NT2/D1 (cell line): ENCODE data around the genes AKR1C8 and CALML5.

DNA sequence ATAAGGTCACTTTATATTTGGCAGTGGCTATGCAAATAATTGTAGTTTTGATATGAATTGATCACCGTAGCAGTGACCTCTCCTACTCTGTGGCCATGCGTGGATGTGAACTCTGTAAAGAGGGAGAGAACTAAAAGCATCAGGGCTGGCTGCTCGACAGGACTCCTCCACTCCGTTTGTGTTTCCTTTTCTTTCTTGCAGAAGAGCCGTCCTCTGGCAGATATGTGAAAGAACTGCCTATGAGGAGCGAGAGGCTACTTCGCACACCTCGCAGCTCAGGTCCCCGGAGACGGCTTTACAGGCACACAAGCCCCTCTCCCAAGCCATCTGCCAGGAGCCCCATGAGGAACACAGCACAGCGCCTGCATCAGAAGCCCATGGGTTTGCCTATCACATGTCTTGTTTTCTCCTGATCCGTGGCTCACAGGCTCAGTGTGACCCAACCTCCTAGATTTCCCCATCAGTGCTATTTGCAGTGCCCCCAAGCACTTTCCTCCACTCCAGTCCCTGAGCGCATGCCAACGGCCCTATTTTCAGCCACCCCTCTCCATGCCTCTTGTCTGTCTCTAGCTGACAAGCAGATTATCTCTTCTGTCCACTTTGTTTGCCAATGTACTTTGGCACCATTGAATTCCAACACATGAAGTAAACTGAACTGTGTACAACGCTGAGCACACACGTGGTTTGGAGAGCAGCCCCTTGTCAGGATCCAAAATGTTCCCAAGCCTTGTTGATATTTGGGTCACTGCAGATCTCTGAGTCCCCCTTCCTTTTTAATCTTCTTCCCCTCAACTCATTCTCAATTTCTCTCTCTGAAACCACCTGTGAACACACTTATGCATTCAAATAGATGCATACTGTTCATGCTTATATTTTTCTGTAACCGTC, 164.3 kb upstream of the AKR1E2 start:
- RRBS, 2 experiments, result no CpG with 5 or more reads among the region's 17 CpGs

GRCh38 chr10:4662433-4662898, 163.5 kb upstream of the AKR1E2 start:
- RRBS, 2 experiments, result no CpG with 5 or more reads among the region's 6 CpGs

DNA sequence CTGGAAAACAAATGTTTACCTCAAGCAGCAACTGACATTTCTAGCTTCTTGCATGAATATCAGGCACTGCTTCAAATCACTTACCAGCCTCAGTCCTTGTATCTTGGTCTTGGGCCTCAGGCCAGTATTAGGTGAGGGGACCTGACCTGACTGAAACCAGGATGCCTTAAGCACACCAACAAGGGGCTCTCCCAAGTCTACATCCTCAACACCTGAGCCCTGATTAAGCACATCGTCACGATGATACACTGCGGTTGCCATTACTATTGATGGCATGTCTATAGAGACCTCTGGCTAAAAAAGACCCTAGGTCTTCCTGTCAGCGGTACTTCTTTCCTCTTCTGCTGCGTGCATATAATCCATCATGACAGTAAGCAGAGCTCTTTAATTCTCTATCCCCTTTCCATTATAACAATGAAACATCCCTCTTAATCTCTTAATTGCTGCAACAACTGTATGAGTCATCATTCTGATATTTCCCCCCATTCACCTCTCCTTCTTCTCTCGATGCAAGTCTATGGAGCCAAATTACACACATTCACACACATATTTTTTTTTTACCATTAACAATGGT, 45.4 kb upstream of the AKR1E2 start:
- RRBS, 2 experiments, result no CpG with 5 or more reads among the region's 6 CpGs

- RRBS, 2 experiments, result no CpG with 5 or more reads among the region's 6 CpGs
Measured at GRCh38 chr10:4848356-4848928, 22.4 kb downstream of the AKR1E2 start.

DNA sequence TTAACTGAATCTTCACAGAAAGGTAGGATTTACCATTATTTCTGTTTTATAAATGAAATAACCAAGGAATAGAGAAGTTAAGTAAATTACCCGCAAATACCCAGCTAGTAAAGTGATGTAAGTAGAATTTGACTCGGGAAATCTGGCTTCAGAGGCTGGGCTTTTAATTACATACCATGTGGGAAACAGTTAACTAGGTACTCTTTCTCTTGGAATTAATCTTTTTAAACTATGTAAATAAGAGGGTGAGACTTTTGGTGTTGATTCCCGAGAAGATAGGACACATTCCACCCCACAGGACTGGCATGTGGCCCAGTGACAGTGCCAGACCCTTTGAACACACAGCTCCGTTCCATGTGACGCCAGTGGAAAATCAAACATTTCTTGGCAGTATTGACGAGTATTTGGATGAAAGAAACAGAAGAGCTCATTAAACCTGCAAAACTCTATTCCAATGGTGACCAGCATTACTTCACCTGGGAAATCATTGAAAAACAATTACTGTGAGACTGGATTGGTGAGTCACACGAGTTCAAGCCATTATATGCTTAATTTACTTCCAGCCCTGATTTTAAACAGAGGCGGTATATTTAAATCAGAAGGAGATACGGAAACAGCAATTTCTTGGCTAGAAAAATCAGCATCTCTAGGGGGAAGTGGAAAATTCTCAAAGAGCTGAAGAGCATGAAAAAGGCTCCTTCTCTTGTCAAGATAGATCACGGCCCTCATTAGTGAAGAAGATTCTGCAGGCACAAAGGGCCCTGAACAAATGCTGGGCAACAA, 25.8 kb downstream of the AKR1E2 start:
- RRBS, 2 experiments, result no CpG with 5 or more reads among the region's 10 CpGs

GRCh38 chr10:4902372-4903147, 60.7 kb upstream of the AKR1C1 start:
- RRBS, 2 experiments, result no CpG with 5 or more reads among the region's 12 CpGs

DNA sequence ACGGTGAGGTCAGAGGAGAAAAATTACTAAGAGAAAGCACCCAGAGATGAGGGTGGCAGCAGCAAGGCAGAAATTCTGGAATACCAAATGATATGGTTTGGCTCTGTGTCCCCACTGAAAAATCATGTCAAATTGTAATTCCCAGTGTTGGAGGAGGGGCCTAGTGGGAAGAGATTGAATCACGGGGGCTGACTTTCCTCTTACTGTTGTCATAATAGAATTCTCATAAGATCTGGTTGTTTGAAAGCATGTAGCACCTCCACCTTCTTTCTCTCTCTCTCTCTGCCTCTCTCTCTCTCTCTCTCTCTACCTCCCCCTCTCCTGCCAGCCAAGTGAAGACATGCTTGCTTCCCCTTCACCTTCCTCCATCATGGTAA, 19.3 kb upstream of the AKR1C1 start:
- RRBS, 2 experiments, result no CpG with 5 or more reads among the region's 2 CpGs

DNA sequence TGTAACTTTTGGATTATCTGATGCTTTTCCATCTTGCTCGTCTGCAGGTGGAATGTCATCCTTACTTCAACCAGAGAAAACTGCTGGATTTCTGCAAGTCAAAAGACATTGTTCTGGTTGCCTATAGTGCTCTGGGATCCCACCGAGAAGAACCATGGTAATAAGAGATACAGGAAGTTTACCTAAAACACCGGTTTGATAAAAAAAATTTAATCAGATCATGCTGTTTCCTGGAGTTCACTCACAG, 8.9 kb downstream of the AKR1C1 start:
- RRBS, 2 experiments, result no CpG with 5 or more reads among the region's 3 CpGs

DNA sequence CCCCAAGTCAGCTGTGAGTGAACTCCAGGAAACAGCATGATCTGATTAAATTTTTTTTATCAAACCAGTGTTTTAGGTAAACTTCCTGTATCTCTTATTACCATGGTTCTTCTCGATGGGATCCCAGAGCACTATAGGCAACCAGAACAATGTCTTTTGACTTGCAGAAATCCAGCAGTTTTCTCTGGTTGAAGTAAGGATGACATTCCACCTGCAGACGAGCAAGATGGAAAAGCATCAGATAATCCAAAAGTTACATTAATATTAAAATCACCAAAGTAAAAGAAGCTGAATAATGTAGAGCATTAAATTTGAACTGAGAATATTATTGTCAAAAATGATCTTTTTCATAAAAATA, 8.0 kb downstream of the AKR1C2 start:
- RRBS, 2 experiments, result no CpG with 5 or more reads among the region's 2 CpGs

DNA sequence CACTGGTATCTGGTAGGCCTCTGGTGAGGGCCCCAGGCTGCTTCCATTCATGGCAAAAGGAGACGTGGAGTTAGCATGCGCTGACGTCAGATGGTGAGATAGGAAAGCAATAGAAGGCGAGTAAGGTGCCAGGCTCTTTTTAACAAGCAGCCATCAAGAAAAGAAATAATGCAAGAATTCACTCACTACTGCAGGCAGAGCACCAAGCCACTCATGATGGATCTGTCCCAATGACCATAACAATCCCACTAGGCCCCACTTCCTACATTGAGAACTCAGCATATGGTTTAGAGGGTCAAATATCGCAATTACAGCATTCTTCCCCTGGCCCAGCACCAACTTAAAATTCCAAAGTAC, 37.9 kb downstream of the AKR1C8 start:
- RRBS, 2 experiments, result no CpG with 5 or more reads among the region's 5 CpGs

- RRBS, 2 experiments, result no CpG with 5 or more reads among the region's 2 CpGs
Measured at GRCh38 chr10:5147417-5147704, 37.6 kb downstream of the AKR1C8 start.

DNA sequence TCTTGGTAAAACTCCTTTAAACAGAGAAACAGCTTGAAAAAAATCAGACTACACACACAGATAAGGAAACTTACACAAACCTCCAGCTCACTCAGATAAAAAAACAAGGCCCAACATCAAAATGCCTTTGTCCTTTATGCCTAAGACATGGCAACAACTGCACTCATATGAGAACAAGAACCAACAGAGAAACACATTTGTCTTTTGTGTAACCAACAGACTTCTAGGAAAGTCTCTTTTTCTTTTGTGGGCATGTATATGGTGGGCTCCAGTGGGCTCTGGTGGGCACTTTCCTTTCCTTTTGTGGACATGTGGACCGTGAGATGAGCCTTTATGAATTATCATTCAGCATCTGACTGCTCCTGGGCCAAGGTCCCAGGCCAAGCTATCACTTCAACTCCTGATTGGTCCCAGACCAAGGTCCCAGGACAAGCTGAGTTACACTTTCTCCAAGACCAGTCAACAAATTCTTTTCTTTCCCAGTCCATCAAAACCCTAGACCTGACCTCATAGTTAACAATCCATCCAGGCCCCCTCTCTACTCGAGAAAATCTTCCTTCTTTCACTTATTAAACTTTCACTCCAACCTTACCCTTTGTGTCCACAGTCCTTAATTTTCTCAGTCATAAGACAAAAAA, 1.1 kb downstream of the AKR1C8 start:
- RRBS, 2 experiments, result no CpG with 5 or more reads among the region's 2 CpGs

DNA sequence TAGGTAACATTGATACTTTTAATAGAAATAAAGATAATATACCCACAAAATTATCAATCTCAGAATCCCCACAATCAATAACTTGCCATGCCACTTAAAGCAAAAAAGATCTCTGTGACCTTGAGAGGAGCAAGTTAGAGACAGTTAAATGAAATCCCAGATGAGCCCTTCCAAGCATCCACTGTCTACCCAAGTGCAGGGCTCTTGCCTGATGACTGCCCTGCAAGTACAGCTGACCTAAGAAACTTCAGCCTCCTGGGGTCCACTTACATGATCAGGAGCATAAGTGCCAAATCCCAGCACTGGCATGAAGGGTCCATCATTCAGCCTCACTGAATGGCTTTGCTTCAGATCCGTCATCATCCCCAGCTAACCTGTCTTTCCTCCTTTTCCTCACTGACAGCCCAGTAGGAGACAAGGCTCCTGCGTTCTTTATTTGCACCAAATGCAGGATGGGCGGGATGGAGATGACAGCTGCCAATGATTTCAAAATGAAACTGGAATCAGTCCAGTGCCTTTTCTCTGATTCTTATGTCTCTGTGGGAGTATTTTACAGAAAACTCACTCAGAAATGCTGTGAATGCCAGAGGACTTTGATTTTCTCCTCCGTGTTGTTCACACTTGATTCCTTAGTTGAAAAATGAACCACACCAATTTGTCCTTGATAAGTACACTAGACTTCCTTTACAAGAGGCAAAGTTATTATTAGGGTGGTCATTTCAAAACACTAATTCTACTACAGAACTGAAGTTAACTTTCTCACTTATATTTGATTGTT, at the start of gene AKR1C8:
AKR1C8 (minus strand) TSS at position 409 of the 778 bp plus-strand sequence.
- RRBS, 2 experiments, result no CpG with 5 or more reads among the region's 4 CpGs

GRCh38 chr10:5416875-5417512, 4.6 kb downstream of the NET1 start:
- RRBS, 2 experiments, result no CpG with 5 or more reads among the region's 16 CpGs

DNA sequence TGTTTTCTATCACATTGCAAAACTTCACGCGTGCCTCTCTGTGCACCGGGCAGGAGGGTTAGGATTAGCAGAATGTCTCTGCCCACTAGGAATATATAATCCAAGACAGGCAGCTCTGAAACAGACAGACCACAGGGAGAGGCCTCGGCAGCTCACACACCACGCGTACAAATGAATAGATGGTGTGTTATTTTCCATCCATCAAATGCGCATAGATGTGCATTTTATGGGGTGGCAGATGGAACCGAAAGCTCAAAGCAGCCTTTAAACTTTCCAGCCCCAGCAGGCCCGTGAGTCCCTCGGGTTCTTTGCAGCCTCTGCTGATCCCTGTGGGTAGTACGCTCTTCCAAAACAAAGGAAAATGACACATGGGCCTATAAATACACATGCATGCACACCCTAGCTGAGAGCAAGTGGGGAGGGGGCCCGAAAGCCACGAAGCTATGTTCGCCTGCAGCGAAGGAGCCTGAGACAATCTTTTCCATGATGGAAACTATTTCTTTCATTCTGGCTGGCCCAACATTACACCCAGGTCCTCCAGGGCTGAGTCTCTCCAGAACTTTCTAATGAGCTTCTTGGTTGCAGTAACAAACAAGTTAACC, 32.3 kb downstream of the CALML5 start:
- RRBS, 2 experiments, result no CpG with 5 or more reads among the region's 15 CpGs

DNA sequence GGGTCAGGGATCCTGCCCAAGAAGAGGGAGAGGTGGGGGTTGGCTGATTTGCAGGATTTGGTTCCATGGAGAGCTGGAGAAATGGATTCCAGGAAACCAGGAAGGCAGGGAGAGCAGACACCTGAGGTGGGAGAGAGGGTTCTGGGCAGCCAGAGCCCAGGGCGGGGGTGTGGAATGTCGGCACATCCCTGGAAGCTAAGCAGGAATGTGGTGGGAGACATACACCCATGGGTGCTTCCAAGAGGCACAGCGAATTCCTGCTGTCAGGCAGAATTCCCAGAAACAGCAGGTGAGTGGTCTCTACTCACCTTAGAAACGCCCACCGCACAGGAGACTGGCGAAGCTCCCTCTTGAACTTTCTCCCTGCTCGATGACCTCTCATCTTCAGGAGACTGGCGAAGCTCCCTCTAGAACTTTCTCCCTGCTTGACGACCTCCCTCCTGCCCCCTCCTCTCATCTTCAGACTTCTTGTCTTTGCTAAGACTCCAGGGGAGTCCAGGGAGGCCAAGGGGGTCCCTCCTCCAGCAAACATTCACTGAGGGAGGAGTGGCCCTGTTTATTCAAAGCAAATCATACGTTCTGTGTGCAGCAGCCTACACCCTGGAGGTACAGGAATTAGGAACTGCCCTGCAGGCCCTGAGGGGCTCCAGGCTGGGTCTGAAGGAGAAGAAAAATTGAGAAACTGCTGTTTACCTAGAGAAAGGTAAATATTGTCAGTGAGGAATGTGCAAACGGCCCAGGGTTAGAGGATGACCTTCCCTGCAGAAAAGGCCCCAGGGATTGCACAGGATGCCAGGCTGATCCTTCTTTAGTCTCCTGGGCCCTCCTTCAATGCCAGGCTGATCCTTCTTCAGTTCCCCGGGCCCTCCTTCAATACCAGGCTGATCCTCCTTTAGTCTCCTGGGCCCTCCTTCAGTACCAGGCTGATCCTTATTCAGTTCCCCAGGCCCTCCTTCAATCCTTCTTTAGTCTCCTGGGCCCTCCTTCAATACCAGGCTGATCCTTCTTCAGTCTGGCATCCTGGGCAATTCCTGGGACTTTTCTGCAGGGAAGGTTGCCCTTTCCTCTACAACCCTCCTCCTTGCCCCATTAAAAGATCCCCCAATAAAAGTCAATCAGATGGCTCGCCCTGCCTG, 5.8 kb downstream of the CALML5 start:
- RRBS, 2 experiments, result no CpG with 5 or more reads among the region's 13 CpGs

GRCh38 chr10:5498667-5499826, at the start of gene CALML5:
Gene CALML5 (minus strand): TSS chr10:5499570.
- RRBS, 2 experiments, result 85 to 93% methylated on average over 12 to 13 of the region's 72 CpGs

- RRBS, 2 experiments, result no CpG with 5 or more reads among the region's 2 CpGs
Measured at GRCh38 chr10:5609145-5609539, 57.3 kb downstream of the ASB13 start.

DNA sequence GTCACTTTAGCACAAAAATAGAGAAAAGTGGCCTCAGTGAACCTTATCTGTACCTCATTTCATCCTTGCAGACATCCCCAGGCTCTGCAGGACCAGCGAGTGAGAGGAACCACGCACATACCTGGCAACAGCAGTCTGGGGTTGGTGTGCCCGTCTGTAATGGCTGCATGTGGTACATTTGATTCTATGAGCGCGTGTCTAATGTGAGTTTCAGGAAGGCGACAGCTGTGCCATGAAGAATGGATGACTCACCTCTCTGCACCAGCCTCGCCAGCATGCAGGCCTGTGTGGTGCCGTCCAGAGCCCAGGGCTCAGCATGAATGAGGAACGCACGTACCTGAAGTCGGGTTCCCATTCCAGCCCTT, 54.6 kb downstream of the ASB13 start:
- RRBS, 2 experiments, result no CpG with 5 or more reads among the region's 11 CpGs

GRCh38 chr10:5620091-5620744, 46.2 kb downstream of the ASB13 start:
- RRBS, 2 experiments, result 94% methylated on average over 5 of the region's 16 CpGs